Hematopoietic multipotent progenitor cell (in vitro differentiated cells): ENCODE results near the genes PRR36 and CCL25.

DNA sequence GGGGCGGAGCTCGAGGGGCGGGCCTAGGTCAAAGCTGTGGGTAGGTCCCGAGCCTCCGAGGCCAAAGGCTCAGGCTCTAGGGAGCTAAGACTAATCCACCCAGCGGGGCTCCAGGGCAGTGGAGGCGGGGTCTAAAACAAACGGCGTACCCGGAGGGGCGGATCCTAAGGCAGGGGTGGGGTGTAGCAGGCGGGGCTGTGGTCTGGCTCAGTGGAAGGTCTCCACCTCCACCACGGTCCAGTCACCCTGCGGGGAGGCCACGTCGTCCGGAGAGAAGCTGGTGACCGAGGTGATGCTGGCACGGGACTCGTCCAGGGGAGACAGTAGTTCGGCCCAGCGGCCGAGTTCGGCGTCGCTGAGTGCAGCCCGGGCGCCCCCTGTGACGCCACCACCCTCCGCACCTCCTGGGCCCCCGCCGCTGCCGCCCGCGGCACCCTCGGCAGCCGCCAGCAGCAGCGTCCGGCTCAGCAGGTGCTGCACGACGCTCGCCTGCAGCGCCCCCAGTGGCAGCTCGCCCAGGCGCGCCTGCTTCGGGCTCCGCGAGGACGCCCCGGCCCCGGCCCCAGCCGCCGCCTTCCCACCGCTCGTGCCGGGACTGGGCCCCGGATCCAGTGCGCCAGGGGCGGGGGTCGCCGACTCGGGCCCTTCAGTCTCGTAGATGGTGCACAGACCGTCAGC lies 5.2 kb downstream of the PRR36 start:
- CAGE, long polyA plus RNA: no peak

GRCh38 chr19:7874103-7875330 lies at the start of gene PRR36:
Gene PRR36, minus strand, starts transcription at chr19:7874390.
- CAGE, long polyA plus RNA: no peak

DNA sequence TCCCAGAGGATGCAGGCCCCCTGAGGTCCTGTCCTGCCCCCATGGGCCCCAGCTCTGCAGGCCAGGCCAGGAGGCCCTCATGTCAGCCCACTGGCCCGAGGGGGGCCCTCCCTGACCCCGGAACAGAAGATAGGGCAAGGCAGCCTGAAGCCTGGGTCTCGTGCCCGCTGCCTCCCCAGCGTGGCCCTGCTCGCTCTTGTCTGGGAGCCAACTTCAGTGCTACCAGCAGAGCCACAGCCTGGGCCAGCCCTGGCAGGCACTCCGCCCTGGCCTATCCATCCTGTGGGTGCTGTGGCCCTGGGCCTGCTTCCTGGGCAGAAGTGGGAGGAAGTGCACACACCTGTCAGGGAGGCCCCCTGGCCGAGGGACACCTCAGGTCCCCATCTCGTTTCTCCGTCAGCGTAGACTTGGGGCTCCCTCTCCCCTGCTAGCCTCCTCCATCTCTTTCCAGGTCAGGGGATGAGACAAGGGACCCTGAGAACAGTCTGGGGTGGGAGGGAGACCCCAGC lies 5.5 kb downstream of the MAP2K7 start:
- CAGE, long polyA plus RNA: no peak

DNA sequence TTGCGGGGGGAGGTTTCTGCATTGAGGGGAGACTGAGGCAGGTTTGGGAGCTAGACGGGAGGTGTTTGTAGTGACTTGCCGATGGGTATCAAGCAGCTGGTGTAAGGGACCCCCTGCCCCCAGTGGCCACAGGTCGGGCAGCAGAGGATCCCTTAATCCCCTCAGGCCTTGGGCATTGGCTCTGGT lies 206 bp upstream of the TGFBR3L start:
- CAGE, long polyA plus RNA: no peak

GRCh38 chr19:8052461-8053017 lies at the start of gene CCL25:
Gene CCL25, plus strand, starts transcription at chr19:8052760.
- CAGE, long polyA plus RNA: no peak

DNA sequence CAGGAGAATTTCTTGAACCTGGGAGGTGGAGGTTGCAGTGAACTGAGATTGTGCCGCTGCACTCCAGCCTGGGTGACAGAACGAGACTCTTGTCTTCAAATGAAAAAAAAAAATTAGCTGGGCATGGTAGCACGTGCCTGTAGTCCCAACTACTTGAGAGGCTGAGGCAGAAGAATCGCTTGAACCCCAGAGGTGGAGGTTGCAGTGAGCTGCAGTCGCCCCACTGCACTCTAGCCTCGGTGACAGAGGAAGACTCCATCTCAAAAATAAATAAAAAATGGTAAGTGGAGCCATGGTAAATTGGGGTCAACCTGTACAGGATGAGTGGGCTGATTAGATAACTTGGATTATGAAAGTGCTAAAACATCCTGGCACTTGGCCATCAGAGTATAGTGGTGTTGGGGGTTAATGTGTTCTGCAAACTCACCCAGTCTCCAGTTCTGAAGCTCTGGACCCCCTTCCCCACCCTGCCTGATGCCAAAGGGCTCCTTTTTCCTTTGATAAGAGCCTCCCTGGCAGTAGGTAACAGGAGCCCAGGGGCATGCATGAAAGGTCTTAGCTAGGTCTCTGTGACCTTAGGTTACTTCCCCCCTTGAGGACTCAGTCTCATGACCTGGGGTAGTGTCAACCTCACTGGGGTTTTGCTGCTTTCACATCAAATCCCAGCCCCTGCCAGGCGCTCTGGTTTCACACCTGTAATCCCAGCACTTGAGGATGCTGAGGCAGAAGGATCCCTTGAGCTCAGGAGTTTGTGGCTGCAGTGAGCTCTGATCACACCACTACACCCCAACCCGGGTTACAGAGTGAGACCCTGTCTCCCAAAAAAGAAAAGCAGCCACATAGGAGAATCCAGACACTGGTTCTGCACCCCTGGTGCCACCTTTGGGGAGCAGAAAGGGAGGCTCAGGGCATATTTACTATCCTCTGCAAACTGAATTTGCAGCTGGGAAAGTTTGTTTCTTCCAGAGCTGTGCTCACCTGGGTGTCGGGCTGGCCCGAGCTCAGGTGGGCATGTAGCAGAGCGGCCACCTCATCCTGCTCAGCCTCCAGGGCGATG lies 2.5 kb downstream of the RPS28 start:
- CAGE, long polyA plus RNA: no peak

- CAGE, long polyA plus RNA: no peak
Observed at GRCh38 chr19:8394789-8395296, 4.7 kb downstream of the RAB11B start.

DNA sequence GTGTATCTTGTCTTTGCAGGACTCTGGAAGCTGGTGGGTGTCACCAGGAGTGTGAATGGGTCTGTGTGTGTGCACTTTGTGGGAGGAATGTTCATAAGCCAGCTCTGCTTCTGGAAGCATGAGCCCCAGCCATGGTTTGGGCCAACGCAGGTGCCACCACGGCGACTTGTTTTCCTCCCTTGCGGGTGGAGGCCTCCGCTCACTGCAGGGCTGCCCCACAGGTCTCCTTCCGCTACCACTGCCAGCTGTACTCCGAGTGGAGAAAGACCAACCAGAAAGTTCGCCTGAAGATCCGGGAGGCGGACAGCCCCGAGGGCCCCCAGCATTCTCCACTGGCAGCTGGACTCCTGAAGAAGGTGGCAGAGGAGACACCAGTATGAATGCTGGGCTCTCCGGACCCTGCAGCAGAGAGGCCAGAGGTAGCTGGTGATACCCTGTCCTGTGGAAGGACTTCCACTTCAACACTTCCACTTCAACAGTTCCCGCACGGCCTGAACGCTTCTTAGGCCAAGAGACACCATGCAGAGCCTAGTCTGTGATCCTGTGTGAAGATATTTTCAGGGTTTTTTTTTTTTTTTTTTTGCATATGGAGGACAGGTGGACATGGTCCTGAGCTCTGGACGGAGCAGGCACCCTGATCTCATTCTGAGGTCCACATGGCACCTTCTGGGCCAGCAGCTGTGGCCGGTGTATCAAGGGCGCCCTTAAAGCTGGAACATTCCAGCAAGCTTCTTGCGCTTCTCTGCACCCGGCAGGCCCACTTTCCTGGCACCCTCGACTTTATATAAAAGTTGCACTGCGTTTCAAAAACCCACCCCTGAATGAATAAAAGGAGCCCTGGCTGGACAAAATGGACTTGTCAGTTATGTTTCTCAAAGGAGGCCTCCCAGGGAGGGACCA lies 6.4 kb upstream of the HNRNPM start:
- CAGE, long polyA plus RNA: no peak

- CAGE, long polyA plus RNA: no peak
Observed at GRCh38 chr19:8475343-8476662, 26.6 kb downstream of the PRAM1 start.

DNA sequence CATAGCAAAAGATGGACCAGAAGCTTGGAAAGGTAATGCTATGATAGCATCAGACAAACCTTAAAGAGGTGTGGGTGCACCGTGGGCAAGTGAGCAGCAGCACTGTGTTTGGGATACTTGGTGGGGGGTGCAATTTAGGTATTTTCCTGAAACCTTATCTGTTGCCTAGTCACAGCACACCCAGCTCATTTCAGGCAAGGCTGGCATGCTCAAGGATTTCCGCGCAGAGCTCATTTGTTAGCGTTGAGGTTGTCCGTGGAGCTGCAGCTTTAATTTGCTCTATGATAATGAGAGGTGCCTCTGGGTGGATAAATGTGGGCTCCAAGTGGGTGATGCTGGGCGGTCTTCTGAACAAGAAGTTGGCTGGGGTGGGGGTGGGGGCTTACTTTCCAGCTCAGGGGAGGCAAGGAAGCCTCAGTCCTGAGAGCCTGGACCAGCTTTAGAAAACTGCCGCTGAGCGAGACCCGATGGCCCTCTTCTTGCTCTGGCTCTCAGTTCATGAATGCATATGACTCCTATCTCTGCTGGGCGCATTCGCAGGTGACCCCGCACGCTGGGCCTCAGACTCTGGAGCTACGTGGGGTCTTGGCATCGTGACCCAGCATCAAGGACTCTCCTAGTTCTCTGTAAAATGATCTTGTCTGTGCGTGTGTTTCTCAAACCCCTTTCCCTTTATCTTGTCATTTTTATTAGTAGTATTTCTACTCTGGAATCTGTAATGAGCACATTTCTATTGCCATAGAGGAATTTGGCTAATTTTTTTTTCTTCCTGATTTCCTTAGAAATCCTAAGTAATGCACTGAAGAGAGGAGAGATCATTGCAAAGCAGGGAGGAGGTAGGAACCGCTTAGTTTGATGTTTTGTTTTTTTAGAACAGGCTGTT lies 19.8 kb downstream of the PRAM1 start:
- CAGE, long polyA plus RNA: no peak

- CAGE, long polyA plus RNA: no peak
Observed at GRCh38 chr19:8494044-8494536, 8.3 kb downstream of the PRAM1 start.

DNA sequence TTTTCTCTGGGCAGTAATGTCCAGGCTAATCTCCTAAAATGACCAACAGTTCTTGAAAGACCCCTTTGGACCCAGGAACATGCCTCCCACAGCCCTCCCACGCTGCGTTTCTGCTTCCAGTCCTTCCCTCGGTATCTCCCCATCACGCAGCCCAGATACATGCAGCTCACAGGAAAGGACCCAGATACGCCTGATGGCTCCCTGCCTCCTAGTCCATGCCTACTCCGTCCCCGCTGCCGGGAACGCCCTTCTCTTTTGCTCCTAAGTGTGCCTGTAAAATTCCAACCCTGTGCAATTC lies 77.5 kb upstream of the OR1M1 start:
- CAGE, long polyA plus RNA: no peak

- CAGE, long polyA plus RNA: no peak
Observed at GRCh38 chr19:9650405-9651134, 24.3 kb downstream of the ZNF562 start.

- CAGE, long polyA plus RNA: no peak
Observed at GRCh38 chr19:9810337-9811692, 8.1 kb downstream of the FBXL12 start.

- CAGE, long polyA plus RNA: no peak
Observed at GRCh38 chr19:9935457-9936154, 709 bp downstream of the OLFM2 start.

DNA sequence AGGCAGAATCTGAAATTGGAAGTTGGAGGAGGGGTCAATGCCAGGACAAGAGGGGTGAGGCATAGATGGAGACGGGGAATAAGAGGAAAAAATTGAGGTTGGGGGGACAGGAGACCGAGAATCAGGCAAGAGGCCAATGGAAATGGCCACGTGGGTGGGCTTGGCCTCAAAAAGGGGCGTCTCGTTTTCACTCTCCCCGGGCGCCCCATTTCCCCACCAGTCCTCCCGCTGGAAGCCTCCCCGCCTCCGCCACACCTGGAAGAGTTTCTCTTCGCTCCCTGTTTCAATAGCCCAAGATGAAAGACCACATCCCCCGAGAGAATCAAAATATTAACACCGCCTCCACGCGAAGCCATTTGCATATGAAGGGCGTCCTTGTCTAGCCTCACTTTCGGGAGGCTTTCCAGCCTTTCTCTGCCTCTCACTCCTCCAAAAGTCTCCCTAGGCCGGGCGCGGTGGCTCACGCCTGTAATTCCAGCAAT lies 627 bp upstream of the OLFM2 start:
- CAGE, long polyA plus RNA: no peak

GRCh38 chr19:9978635-9979260 lies 31.6 kb downstream of the COL5A3 start:
- CAGE, long polyA plus RNA: no peak

GRCh38 chr19:10104429-10105506 lies 1.4 kb upstream of the PPAN start:
- CAGE, long polyA plus RNA: start-site peak on the plus strand at chr19:10104948-10104955, 8 reads; start-site peak on the minus strand at chr19:10105156-10105219, 23 reads; start-site peak on the plus strand at chr19:10105293-10105336, 10 reads

GRCh38 chr19:10267913-10268422 lies 3.0 kb upstream of the ICAM1 start:
- CAGE, long polyA plus RNA: no peak

GRCh38 chr19:10291057-10291727 lies 1.4 kb downstream of the ICAM5 start:
- CAGE, long polyA plus RNA: no peak